Iris pigment epithelial cell (primary cell): Measurements from ENCODE around the genes RAD50 and SOWAHA.

DNA sequence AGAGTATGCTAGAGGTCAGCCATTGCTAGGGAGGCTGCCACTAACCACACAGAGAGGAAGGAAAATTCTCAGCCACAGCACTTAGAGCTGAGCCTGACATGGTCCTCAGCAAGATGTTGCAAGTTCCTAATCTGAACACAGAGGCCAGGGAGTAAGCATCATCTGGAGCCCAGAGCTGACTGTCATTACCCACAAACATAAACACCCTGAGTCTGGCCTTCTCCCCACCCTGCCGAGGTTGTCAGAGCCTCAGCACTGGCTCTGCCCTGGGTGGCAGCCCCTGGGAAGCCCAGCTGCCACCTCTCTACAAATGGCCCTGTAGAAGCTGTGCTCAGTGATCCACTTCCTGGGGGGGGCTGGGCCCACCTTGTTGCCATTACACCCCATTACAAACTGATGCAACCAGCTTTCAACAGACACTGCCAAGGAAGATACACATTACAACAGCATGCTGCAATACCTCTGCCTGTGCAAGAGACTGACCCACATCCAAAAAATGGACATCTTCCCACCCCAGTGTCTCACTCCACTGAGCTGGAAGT lies 33.1 kb downstream of the IRF1 start:
- RRBS: no CpG with 5 or more reads among the region's 1 CpG

GRCh38 chr5:132462512-132463085 lies 28.0 kb downstream of the IRF1 start:
- RRBS: no CpG with 5 or more reads among the region's 8 CpGs

- RRBS: no CpG with 5 or more reads among the region's 4 CpGs
Observed at GRCh38 chr5:132494066-132494740, 3.6 kb upstream of the IRF1 start.

DNA sequence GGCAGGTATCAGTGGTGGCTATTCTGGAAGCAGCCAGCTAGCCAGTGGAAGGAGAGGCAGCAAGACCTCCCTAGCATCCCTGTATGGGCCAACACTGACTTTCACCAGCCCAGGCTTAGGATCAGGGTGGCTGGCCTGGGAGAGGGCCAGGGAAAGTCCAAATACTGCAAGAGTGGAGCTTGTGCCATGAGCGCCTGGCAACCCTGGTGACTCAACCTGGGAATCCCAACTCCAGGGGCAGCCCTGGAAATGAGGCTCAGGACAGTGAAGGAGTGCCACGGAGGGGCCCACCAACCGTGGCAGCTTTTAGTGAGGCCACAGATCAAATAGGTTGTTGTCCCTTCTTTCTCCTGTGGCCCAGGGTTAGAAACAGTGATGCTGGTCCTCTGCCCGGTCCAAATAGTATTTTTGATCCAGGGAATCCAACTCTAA lies 7.7 kb upstream of the IRF1 start:
- RRBS: no CpG with 5 or more reads among the region's 4 CpGs

DNA sequence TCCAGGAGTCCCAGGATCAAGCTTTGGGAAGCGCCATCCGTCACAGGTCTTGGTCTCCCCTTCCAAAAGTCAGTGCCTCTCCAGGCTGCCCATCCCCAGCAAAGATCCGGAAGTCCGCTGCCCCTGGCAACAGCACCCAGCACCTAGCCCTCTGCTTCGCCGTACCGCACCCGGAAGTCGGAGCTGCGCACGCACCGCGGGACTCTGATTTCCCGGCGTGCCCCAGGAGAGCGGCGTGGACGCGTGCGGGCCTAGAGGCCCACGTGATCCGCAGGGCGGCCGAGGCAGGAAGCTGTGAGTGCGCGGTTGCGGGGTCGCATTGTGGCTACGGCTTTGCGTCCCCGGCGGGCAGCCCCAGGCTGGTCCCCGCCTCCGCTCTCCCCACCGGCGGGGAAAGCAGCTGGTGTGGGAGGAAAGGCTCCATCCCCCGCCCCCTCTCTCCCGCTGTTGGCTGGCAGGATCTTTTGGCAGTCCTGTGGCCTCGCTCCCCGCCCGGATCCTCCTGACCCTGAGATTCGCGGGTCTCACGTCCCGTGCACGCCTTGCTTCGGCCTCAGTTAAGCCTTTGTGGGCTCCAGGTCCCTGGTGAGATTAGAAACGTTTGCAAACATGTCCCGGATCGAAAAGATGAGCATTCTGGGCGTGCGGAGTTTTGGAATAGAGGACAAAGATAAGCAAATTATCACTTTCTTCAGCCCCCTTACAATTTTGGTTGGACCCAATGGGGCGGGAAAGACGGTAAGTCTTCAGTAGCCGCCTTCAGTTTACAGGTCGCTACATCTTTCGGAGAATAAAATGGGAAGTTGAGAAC lies at the start of gene RAD50:
TSS of gene RAD50 (plus strand) at position 262 of the 811 bp plus-strand sequence.
- RRBS: 2% methylated on average over 17 of the region's 57 CpGs

- RRBS: no CpG with 5 or more reads among the region's 3 CpGs
Observed at GRCh38 chr5:132562345-132563168, 5.8 kb downstream of the RAD50 start.

GRCh38 chr5:132771405-132771989 lies 5.5 kb downstream of the SEPTIN8 start:
- RRBS: no CpG with 5 or more reads among the region's 8 CpGs

DNA sequence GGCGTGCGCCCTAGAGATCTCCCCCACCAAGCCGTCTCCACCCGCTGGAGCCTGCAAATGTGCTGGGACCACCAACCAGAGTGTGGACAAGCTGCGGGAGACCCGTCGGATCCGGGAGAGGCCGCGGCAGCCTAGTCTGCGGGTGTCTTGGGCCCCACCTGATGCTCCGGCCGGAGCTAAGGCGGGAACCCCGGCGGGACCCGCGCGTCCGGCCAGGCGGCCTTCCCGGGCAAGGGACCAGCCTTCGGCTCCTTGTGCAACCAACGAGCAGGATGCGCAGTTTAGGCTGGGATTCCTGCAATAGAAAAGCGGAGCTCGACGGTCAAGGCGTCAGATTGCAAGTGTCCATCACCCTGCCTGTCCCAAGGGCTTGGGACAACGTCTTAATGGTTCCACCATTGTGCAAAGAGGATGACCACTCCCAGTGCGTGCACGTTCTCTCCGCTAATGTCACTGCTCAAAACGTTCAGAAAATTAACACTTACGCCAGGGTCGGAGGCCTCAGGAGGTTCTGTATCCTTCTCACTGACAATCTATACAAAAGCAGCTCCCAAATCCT lies 640 bp upstream of the SEPTIN8 start:
- RRBS: 2% methylated on average over 5 of the region's 36 CpGs

DNA sequence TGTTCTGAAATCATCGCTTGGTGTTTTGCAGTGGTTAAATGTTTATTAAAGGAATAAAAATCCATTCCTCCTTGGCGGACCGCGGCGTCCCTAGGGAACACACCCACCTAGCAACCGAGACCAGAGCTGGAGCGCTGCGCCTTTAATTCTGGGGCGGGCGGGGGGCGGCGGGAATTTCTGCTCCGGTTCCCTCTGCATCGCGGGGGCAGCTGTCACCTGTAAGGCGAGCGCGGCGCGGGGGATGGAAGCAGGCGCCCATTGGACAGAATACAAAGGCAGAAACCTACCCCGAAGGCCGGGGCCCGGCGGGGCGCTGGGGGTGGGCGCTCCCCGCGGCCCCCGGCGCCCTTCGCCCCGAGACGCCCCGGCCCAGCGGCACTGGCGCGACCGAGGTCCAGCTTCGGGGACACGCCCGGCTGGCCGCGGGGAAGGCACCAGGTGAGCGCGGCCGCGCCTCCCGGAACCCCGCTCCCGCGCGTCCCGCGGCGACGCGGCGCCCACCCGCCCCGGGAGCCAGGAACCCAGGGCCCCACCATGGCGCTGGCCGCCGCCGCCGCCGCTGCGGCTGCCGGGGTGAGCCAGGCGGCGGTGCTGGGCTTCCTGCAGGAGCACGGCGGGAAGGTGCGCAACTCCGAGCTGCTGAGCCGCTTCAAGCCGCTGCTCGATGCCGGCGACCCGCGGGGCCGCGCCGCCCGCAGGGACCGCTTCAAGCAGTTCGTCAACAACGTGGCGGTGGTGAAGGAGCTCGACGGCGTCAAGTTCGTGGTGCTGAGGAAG lies at the start of gene SOWAHA:
TSS of gene SOWAHA (plus strand) at position 215 of the 777 bp plus-strand sequence.
- RRBS: 2% methylated on average over 48 of the region's 94 CpGs

DNA sequence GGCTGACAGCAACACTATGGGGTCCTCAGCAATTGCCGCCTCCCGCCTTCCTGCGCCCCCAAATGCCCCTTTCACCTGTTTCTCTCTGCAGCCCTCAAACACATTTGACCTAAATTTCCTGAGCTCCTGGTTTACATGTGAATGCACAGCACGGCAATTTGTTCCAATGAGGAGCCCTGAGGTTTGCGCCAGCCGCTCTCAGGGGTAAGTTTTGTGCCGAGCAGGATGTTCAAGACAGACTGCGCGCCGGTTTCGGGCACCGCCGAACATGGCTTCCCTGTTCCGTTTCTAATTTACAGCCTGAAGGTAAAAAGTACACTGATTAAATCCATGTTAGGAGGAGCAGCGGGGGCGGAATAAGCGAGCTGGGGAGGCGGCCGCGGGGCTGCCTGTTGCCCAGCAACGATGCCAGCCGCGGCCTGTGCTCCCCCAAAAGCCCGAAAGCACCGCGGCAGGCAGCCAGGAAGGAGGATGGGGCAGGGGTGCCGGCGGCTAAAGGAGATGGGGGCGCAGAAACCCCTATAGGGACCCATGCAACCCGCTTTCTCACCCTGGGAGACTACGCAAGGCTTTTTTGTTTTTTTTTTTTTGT lies 6.3 kb downstream of the SOWAHA start:
- RRBS: no CpG with 5 or more reads among the region's 31 CpGs

- RRBS: no CpG with 5 or more reads among the region's 7 CpGs
Observed at GRCh38 chr5:132821053-132822310, 8.4 kb downstream of the SOWAHA start.

DNA sequence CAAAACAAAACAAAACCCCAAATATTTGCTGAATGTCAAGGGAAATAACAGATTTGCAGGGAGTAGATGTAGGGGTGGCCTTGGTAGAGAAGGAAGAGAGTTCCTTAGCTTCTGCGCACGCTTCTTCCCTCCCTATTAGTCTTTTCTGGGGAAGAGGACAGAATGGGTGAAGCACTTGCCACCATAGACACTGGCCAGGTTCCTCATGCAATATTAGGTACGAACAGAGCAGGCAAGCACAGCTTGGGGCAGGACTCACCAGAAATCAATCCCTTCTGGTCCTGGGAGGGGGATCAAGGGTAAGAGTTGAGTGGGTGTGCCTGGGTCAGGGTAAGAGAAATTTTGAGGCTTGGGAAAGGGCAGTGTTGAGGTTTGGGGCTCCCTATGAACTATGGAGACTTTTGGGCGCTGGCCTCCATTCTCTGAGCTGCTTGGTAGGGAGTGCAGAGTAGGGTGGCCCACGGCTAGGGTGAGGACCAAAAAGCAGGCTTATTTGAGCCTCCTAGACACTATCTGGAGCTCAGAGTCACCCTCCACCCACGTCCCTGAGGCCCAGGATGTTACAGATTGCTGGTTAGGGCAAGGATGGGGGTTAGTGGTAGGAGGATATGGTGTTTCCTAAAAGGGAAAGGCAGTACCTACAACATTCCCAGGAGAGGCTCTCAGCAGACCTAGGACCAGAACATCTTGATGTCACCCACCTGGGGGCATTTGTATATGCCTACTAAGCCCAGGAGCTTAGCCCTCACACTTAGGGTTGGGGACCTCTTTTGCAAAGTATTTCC lies 2.6 kb downstream of the SHROOM1 start:
- RRBS: no CpG with 5 or more reads among the region's 6 CpGs

GRCh38 chr5:132870689-132871331 lies 2.7 kb upstream of the LEAP2 start:
- RRBS: no CpG with 5 or more reads among the region's 2 CpGs

- RRBS: no CpG with 5 or more reads among the region's 1 CpG
Observed at GRCh38 chr5:132876030-132876736, 2.7 kb downstream of the LEAP2 start.

- RRBS: no CpG with 5 or more reads among the region's 1 CpG
Observed at GRCh38 chr5:132883673-132883930, 10.1 kb downstream of the LEAP2 start.

GRCh38 chr5:132915669-132915914 lies 42.1 kb downstream of the LEAP2 start:
- RRBS: no CpG with 5 or more reads among the region's 5 CpGs

DNA sequence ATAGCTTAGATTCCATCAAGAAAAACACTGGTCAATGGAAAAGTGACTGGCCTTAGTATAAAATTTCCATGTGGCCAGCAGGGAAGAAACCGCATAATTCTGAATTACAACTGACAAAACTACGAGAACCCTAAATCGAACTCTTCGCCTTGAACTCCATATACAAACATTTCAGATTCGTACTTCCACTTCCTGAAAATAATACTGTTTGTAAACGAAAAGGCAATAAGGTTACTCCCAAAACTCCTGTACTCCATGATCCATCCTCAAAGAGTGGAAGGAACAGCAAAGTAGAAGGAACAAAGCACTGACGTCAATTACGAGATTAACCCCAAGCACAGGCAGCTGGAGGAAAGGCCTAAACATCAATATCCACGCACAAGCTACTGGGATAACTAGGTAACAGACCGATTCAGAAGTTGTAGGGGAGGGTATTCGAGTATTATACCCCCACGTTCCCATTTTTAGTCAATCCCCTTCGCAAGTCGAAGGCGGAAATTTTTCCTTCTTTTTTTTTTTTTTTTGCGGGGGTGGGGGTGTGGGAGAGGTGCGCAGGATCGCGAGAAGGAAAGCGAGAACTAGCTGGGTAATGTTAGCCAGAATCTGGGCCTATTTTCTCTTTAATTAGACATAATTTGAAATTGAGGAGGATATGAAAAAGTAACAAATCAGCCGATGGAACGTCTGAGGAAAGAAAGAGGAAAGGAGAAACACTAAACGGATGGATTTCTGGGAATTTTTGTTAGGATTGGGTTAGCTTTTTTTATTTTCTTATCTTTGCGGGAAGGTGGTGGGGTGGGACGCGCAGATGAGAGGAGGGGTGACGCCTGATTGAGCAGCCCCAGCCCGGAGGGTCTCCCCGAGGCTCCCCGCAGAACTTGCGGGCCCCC lies 892 bp downstream of the AFF4 start:
- RRBS: 3% methylated on average over 4 of the region's 31 CpGs

DNA sequence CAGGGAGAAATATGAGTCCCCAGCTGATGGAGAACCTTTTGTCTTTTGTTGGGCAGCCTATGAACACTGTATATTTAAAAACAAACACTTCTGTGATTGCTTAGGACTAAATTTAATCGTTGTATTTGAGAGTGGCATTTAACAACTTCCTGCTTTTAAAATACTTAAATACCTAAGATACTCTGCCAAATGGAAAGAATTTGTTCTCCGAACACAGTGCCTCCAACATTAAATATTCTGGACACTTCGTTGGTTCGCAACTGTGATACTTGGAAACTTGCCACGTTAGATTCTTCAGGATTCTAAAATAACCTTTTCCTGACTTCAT lies 2.7 kb upstream of the HSPA4 start:
- RRBS: no CpG with 5 or more reads among the region's 5 CpGs

DNA sequence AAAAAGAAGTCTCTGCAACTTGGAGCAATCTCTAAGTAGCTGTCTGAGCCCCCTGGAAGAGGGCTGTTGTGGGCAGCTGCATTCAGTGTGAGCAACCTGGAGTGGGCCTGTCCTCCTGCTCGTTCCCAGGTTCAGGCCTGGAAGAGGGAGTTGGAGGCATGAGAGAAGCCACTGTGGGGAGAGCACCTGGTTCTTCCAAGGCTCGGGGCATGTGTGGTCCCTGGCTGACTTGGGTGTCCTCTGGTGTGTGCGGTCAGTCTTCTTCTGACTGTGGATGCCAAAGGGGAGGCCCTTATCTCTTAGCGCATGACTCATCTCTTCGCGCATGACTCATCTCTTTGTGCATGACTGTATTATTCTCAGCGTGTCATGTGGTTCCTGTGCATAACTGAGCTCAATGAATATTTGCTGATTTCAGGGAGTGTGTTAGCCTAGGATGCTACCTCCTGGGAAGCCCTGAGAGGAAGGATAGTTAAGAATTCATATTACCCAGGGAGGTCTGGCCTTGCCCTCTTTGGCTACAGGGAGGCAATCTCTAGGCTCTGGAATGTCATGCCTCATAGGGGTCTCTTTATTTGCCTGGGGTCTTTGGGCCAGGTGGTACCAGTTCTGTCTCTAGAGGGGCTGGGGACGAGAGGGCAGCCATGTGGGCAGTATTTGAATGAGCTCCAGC lies 188.7 kb downstream of the HSPA4 start:
- RRBS: no CpG with 5 or more reads among the region's 8 CpGs

GRCh38 chr5:133407129-133407475 lies 205.2 kb downstream of the FSTL4 start:
- RRBS: no CpG with 5 or more reads among the region's 1 CpG